Helper T cell (primary cell): ENCODE measurements around a stretch of chr9.

- PRO-cap, 2 experiments: no peak in any of the 2 experiments
Measured at GRCh38 chr9:134412821-134413328, 86.6 kb downstream of the RXRA start.

DNA sequence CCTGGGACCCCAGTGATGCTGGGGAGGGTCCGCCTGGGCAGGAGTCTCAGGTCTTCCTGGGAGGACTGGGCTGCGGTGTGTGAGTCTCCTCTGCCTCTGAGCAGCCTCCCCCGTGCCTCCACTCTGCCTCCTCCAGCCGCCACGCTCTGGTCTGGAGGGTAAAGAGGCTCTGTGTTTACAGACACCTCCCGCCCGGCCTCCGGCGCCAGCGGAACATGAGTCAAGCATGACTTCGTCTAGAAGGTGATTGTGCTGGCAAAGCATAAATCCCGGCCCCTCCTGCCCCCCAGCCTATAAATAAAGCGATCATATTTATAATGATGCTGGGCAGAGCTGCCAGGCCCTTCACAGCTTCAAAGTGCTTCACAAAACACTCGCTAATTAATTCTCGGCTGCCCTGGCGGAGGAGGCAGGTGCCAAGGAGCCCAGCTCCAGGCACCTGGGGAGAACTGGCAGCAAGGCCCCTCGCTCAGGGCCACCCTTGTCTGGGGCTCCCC is 87.6 kb downstream of the RXRA start:
- PRO-cap, 2 experiments: no peak in any of the 2 experiments

- PRO-cap, 2 experiments: no peak in any of the 2 experiments
Measured at GRCh38 chr9:134420765-134421366, 94.6 kb downstream of the RXRA start.

DNA sequence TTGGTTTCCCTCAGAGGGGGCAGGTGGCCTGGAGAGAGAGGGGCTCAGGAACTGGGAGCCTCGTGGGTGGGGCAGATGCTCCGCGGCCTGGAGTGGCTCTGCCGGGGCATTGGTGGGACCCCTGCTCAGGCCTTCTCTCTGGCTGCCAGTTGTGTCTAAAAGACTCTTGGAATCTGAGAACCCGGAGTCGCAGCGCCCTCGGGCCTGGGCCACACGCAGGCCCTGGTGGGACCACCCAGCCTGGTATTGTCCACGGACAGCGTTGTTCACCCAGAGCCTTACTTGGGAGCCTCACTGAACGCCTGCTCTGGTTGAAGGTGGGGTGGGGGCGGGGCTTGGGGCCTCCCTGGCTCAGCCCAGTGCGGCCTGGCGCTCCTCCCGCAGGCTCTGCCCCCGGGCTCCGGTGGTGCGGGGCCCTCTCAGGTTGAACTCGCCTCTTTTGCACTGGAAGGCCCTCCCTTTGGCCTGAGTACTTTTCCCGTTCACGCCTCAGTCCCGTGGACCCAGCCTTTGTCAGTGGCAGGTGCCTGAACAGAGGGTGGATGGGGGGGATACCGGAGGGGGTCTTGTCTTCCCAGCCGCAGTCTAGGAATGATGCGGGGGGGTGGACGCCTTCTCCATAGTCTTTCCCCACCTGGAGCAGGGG is 111.5 kb downstream of the RXRA start:
- PRO-cap, 2 experiments: no peak in any of the 2 experiments

DNA sequence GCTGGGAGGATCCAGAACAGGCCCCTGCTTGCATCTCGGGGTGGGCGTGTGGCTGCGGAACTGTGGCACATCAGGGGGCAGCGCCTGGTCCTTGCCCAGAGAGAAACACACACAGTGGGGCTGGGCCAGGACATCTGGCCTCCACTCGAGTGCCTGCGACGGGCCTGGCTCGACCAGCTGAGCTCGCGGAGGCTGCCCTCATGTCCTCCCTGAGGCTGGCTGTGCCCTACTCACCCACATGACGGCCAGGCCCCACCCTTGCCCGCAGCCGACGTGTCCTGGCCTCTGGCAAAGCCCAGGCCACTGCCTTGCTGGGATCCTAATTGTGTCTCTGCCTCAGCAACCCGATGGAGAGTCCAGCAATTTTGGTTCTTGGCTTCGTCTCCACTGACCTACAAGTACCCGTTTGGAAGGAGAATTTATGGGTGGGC is 21.3 kb upstream of the COL5A1 start:
- PRO-cap, 2 experiments: no peak in any of the 2 experiments

DNA sequence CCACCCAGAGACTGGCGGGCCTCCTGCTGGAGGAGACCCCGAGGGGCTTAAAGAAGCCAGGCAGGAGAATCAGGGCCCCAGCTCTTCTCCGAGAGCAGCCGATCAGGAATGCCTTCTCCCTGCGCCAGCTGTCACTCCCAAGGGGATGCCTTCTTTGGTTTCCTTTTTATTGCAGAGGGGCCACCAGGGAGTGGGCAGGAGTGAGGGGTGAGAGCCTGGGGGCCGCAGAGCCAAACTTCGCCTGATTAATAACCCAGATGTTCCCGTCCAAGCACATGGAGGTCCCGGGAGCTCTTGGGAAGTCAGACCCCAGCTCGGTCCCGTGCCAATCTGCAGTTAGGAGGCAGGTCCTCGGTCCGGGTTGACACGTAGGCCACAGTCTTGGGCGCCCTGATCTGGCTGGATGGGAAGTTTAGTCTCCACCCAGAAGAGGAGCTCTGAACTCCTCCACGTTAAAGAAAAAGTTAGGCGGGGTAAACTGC is 653 bp upstream of the COL5A1 start:
- PRO-cap, 2 experiments: no peak in any of the 2 experiments

GRCh38 chr9:134690789-134691435 is 49.3 kb downstream of the COL5A1 start:
- PRO-cap, 2 experiments: no peak in any of the 2 experiments

GRCh38 chr9:134750466-134751218 is 109.0 kb downstream of the COL5A1 start:
- PRO-cap, 2 experiments: no peak in any of the 2 experiments

- PRO-cap, 2 experiments: no peak in any of the 2 experiments
Measured at GRCh38 chr9:134834589-134835412, 45.8 kb upstream of the FCN2 start.

DNA sequence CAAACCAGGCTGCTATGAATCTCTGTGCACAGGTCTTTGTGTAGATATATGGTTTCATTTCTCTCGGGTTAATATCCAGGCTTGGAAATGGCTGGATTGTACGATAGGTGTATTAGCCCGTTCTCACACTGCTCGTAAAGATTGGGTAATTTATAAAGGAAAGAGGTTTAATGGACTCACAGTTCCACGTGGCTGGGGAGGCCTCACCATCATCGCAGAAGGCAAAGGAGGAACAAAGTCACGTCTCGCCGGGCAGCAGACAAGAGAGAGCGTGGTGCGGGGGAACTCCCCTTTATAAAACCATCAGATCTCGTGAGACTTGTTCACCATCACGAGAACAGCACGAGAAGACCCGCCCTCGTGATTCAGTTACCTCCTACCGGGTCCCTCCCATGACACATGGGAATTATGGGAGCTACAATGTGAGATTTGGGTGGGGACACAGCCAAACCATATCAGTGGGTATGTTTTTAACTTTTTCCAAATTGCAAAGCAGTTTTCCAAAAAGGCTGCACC is 8.2 kb upstream of the FCN2 start:
- PRO-cap, 2 experiments: no peak in any of the 2 experiments

DNA sequence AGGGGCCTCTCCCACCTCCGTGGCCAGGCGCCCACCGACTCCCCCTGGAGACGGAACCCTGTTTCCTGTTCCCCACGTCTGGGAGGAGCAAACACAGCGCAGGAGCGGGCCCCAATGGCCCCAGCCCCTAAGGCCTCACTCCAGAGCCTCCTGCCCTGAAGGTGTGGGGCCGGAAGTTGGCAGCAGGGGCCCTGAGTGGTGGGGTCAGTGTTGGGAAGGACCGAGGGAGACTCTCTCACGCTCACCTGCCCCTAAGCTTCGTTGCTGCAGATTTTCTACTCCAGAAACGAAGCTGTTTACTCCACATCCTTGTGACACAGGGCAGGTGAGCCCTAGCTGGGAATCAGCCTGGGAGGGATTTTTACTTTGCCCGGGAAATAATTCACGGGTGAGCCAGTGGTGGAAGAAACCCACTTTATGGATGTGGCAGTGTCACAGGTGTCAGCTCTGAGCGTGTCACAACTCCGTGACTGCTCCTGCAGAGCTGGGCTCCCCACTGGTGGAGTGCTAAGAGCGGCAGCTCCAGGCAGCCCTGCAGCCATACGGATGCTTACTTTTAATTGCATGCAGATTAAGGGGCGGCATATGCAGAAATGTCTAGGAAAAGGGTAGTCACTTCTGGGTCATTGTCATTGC is 77.5 kb upstream of the OLFM1 start:
- PRO-cap, 2 experiments: no peak in any of the 2 experiments

GRCh38 chr9:135075090-135075937 is 12.2 kb upstream of the OLFM1 start:
- PRO-cap, 2 experiments: no peak in any of the 2 experiments

DNA sequence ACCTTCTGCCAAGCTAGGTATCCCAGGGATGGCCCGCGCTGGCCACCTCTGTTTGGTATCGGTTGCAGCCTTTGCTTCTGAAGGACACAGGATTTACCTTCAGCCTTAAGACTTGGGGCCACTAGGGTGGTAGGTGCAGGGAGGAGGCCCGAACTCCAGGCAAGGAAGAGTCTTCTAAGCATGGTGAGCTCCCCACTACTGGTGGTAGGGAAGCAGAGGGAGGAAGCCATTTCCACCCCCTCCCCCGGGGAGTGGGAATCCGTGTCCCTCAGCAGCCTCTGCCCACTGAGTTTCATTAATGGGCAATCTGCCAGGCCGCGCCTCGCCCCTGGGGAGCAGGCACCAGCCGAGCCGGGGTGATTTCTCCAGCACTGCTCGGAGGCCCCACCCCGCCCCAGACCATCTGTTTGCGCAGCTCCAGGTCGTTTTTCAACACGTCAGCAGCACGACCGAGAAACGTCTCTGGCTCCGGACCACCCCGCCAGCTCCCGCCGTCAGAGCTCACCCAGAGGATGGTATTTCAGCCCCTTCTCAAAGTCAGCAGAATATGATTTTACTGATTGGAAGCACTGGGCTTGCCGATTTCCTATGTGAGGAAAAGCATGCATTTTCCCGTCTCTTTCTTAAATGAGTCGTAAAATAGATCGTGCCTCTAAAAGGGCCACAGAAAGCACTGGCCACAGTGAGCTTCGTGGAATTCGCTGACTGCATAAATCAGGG is 46.8 kb downstream of the OLFM1 start:
- PRO-cap, 2 experiments: no peak in any of the 2 experiments

GRCh38 chr9:135491021-135491453 is 8.6 kb downstream of the PIERCE1 start:
- PRO-cap, 2 experiments: no peak in any of the 2 experiments

GRCh38 chr9:135926668-135927449 is 19.5 kb upstream of the CAMSAP1 start:
- PRO-cap, 2 experiments: no peak in any of the 2 experiments

GRCh38 chr9:135945041-135945935 is 15.9 kb downstream of the UBAC1 start:
- PRO-cap, 2 experiments: no peak in any of the 2 experiments

DNA sequence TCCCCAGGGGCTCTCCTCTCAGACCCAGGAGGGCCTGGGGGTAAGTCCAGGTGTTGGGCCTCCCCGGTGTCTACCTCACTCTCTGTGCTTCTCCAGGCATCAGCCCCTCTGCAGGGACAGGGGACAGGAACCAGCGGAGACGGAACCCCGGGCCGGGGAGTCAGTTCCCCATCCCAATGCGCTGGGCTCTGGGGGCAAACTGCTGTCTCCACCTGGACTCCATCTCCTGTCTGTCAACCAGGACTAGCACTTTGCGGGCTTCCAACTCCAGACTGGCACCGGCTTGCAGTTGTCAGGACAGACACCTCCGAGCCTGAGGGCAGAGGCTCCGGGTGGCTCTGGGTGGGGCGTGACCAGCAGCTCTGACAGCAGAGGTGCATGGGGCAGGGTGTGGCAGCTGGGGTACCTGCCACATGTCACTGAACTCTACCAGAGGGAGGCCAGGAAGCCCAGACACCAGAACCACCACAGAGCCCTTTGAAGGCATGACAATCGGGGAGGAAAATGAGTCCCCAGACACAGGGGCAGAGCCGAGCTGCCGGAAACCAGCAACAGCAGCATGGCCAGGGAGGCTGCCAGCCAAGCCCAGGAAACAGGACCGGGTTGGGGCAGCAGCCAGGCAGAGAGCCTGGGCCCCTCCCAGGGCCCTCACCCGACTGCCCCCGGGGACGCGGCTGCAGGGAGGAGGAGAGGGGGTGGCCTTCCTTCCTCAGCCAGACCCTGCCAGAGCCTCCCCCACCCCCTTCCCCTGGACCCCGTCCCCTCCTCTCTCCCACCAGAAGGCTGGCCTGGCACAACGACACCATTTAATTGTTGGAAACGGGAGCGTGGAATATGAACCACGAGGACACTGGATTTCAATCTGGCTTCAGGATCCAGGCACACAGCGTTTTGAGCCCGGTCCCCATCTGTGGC is 17.9 kb upstream of the UBAC1 start:
- PRO-cap, 2 experiments: peak in 1 of 2 experiments; most common plus-strand start position 588 of the sequence (in 1); most common minus-strand start position 277 of the sequence (in 1)

DNA sequence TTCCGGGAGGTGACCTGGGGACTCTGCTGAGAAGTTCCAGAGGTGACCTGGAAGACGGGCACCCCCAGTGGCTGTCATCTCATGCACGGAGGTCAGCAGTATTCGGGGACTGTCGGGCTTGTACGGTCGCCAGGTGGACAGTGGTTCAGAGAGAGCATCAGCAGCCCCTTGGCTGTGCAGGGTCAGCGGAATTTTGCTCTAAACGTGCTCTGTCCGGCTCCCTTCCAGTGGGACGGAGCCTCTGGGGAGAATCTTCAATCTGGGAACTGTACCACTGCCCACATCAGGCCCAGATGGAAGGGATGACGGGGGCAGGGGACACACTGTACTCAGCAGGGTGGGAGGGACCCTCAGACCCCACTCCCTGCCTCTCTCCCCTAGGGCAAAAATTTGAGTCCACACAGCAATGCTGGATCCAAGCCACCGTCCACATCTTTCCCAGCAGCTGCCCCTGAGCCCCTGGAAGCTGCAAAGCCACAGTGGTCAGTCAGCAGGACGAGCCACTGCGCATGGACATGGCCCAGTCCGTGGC is 7.0 kb downstream of the NACC2 start:
- PRO-cap, 2 experiments: no peak in any of the 2 experiments

DNA sequence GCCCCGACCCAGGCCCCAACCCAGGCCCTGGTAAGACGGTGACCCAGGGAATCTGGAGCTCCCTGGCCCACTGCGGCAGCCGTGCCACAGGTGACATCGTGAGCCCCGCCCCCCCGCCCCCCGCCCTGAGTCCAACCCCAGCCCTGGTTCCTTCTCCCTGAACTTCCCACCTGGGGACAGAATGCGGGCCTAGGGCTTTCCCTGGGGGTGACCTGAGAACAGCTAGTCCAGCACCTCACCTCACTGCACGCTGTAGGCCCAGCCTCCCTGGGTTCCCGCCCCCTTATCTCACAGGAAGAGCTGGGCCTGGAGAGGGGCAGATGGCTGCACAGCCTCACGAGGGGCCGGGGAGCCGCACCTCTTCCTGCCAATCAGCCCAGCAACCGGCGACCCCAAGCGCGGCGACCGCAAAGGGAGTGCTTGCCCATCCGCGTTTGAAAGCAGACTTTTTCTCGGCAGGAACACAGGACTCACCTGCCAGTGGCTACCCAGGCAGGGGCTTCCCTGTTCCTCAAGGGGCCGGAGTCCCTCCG is 11.6 kb downstream of the TMEM250 start:
- PRO-cap, 2 experiments: no peak in any of the 2 experiments

GRCh38 chr9:136115302-136115731 is 3.4 kb downstream of the TMEM250 start:
- PRO-cap, 2 experiments: no peak in any of the 2 experiments